ENCODE measurements around a stretch of chr7.

DNA sequence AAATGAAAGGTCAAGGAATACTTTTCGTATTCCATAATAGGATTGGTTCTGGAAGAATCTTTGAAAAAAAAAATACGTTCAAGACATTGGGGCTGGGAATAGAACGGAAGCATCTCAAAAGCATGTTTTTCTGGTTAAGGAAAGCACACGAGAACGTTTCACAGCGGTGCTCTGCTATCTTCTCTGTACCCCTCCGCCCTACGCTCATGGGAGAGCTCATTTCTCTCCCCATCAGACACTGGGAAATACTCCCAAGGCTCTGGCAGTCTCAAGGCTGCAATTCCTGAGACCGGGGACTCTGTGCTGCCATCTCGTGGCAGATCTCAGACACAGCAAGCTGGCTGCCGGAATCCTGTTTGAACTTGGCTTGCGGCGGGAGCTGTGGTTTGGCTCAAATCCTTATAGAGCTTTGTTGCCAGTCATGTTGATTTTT lies 27.4 kb downstream of the BMPER start:
- PRO-cap: no peak

- PRO-cap: unidirectional peak, plus-strand start at chr7:34175204
Observed at GRCh38 chr7:34174683-34175807, 269.7 kb downstream of the BMPER start.

- PRO-cap: no peak
Observed at GRCh38 chr7:34991923-34992193, 45.4 kb downstream of the DPY19L1 start.

GRCh38 chr7:35313673-35313882 lies 59.7 kb upstream of the TBX20 start:
- PRO-cap: no peak

DNA sequence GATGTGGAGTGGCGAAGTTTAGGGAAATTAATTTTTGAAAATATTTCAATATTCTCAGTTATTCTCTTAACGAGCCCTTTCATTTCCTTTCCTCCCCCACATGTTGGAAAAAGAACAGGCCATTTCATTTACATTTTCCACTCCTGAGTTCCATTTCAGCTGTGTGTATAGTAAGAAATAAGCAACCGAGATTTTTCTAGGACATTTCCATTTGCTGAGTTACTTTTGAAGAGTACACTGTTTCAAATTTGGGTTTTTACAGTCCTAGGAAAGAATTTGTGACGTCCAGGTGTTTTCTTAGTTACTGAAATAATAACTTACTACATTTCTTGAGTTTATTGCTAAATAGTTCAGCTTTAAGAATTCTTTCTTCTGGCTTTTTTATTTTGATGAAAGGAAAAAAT lies 1.2 kb downstream of the SEPTIN7 start:
- PRO-cap: no peak

GRCh38 chr7:35988130-35988661 lies 164.9 kb upstream of the EEPD1 start:
- PRO-cap: no peak

DNA sequence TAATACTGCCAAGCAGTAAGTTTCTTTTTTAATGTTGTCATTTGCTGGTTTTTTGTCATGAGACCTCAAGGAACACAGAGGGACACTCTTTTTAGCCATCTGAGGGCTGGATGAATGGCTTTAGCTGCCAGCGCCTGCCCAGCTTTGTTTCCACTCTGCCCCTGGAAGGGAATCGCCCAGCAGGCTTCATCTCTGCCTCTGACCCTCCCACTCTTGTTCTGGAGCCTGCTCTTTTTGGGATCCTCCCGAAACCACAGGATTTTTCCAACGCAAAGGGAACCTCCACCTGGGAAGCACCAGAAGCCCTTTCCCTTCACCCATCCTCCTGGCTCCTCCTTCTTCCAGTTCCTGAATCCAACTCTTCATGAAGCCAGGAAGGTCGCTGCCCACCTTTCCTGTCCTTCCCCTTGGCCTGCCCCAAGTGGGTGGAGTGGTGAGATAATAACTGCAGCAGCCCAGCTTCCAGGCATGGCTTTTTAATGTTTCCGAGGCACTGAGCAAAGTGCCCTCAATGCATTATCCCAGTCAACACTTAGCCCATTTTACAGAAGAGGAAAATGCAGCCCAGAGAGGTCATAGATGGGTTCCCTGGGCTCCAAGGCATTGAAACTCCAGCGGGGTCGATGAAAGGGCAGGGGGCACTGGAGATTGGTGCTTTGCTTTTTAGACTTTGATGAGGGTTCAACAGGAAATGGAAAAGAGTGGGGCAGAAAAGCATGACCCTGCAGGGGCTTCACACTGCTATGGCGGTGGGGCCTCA lies 70.8 kb upstream of the EEPD1 start:
- PRO-cap: no peak

- PRO-cap: no peak
Observed at GRCh38 chr7:36115395-36115929, 37.6 kb upstream of the EEPD1 start.

DNA sequence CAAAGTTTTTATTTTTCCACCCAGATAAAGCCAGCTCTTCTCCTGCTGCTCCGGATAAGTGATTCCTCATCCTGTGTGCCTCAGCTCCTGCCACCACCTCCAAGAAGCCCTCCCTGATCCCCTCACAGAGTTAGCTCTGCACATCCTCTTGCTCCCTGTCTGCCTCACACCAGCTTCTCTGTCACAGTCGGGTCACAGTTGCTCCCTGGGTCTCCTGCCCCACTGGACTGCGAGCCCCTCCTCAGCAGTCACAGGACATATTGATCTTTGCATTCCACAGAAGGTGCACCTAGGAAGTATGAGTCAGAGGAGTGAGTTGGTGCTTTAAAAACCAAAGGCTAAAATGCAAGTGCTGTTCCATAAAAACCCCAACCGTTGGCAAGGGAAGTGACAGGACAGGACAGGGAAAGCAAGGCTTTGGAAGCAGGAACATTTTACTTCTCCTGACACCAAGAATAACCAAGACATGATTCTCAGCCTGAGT lies 36.6 kb upstream of the EEPD1 start:
- PRO-cap: no peak

- PRO-cap: no peak
Observed at GRCh38 chr7:36159043-36160233, 6.4 kb downstream of the EEPD1 start.

- PRO-cap: no peak
Observed at GRCh38 chr7:36209074-36210126, 56.3 kb downstream of the EEPD1 start.

- PRO-cap: no peak
Observed at GRCh38 chr7:36287245-36288335, 79.5 kb downstream of the MATCAP2 start.

GRCh38 chr7:36443674-36443905 lies 53.9 kb downstream of the ANLN start:
- PRO-cap: no peak

- PRO-cap: no peak
Observed at GRCh38 chr7:36658437-36658871, 65.8 kb downstream of the AOAH start.

- PRO-cap: no peak
Observed at GRCh38 chr7:36661199-36661933, 62.9 kb downstream of the AOAH start.

- PRO-cap: no peak
Observed at GRCh38 chr7:36746183-36746878, 22.0 kb upstream of the AOAH start.

- PRO-cap: no peak
Observed at GRCh38 chr7:36784789-36785665, 60.7 kb upstream of the AOAH start.

GRCh38 chr7:36906947-36907469 lies 182.7 kb upstream of the AOAH start:
- PRO-cap: no peak

GRCh38 chr7:36947425-36948335 lies 223.4 kb upstream of the AOAH start:
- PRO-cap: no peak

GRCh38 chr7:36971402-36971967 lies 247.2 kb upstream of the AOAH start:
- PRO-cap: no peak

Data from progenitor cell of endocrine pancreas (in vitro differentiated cells).